Occipital lobe (tissue), 2 donors: ENCODE data around the gene PAK3.

GRCh38 chrX:110316634-110317048 lies 1.2 kb downstream of the AMMECR1 start:
- RAMPAGE, long total RNA: no peak

DNA sequence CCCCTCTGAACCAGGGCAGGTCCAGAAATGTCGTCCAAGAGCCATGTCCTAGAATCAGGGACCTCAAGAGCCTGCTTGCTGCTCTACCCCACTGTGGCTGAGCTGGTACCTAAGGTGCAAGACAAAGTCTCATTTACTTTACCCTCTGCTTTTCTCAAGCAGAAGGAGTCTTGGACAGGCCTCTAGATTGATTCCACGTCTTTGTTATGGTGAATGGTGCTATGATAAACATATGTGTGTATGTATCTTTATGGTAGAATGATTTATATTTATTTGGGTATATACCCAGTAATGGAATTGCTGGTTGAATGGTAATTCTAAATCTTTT lies 42.5 kb upstream of the TDGF1P3 start:
- RAMPAGE, long total RNA: no peak

DNA sequence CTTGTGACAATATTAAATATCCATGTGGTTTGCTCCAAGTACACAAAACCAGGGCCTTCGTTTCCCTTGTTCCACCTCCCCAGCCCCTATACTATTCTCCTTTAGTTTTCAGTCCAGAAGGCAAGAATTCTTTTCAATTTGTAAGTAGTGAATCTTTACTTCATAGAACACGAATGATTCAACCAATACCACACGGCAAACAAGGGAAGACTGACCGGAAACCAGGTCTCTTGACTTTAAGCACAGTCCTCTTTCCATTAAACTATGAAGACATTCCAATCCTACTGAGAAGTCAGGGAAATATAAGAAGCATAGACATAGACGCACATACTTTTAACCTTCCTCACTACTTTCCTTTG lies 9.2 kb downstream of the CHRDL1 start:
- RAMPAGE, long total RNA: no peak

GRCh38 chrX:111095673-111096440 lies at the start of gene PAK3:
PAK3 (plus strand) TSS chrX:111096191.
- RAMPAGE, long total RNA: no peak

DNA sequence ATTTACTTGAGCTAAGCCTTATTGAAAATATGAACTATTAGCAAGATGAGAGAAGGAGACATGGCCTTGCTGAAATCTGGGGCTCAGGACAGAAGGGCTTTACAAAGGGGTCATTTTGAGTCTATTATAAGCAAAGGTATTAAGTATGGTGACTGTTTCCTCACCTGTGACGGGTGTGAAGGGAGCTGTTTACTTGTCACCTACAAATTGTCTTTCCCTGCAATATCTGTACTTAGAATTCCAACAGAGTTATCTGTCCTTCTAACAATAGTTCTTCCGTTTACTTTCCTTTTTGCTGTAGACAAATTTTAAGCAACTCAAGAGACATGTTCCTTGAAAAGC lies 234.8 kb downstream of the LHFPL1 start:
- RAMPAGE, long total RNA: no peak

GRCh38 chrX:114040231-114040545 lies 543.7 kb upstream of the HTR2C start:
- RAMPAGE, long total RNA: no peak

DNA sequence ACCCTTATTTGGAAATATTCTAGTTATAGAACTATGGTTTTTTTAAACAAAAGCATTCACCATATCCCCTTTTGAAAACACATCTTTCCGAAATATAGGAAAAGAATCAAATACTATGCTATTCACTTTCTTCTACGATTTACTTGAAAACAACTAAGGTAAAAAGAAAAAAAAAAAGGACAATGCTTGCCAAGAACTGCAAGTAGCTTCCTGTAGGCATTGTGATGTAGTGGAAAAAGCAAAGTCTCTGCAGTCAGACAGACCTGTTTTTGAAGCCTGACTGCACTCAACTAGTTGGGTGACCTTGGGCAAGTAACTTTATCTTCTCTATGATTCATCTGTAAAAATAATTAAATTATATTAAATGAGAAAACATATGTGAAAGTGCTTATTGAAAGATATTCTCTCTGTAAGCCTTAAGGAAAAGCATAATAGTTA lies 100.4 kb upstream of the PLS3 start:
- RAMPAGE, long total RNA: no peak

DNA sequence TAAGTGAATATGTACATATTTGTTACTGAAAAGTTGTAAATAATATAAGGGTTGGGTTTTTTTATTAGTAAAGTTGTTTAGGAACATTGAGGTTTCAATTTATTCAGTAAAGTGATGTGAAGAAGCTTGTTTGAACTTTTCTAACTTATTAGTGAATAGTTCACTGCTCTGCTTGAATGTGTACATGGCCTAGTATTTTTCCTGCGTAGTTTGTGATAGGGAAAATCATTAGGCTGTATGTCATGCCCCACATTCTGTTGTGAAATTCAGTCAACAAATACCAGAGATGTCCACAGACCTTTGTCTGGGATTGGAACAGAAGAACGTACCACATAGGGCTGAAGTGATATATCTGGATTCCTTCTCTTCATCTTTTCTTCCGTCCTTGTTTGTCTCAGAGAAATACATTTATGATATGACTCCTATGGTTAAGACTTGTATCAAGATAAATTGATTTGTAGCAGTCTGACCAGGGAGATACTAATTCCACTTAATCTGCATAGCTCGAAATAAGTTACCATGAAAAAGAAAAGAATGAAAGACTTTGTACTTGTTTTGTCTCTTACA lies 88.8 kb upstream of the PLS3 start:
- RAMPAGE, long total RNA: no peak

GRCh38 chrX:115581433-115581830 lies 20.5 kb downstream of the PLS3 start:
- RAMPAGE, long total RNA: no peak

- RAMPAGE, long total RNA: no peak
Observed at GRCh38 chrX:115929037-115929833, 241.3 kb upstream of the AGTR2 start.

- RAMPAGE, long total RNA: no peak
Observed at GRCh38 chrX:115939868-115940319, 230.7 kb upstream of the AGTR2 start.

- RAMPAGE, long total RNA: no peak
Observed at GRCh38 chrX:115945889-115946681, 224.5 kb upstream of the AGTR2 start.

DNA sequence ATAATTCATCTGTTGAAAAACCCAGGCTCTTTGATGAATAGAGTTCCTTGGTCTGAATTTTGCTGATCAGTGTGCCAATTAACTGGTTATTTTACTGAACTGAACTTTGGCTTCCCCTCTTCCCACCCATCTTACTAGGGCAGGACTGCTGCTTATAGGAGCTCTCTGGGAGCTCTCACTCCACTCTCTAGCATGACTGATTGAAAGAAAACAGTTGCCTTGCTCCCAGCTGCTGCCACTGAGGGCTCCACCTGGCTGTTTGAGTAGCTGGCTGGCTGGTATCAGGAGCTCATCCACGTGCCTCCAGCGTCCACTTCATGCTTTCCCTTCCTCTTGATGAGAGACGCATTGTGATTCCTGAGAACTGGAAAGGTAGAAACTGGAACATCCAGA lies 73.0 kb upstream of the KLHL13 start:
- RAMPAGE, long total RNA: no peak

DNA sequence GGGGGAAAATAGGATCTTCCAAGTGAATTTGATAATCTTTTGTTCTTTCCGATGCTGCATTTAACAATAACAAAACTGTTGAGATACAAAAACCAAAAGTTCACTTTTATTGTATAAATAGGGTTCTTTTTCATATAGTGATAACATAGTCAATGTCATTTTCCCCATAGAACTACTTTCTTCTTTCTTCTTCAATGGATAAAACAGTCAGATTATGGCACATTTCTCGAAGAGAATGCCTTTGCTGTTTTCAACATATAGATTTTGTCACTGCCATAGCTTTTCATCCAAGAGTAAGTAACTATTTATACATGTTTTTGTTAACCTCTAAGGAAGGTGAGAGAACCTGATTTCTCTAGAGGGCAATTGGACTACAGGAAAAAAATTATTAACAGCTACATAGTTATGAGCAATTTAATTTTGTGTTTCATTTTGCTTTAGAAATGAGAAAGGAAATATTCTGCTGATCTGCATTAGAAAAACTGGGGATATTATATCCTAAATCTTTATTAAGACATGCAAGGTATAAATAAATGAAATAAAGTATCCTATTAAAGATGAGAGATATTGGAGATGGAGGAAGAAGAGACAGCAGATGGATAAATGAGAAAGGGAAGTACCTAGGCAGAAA lies 59.0 kb upstream of the DOCK11 start:
- RAMPAGE, long total RNA: no peak

GRCh38 chrX:118497461-118498014 lies 1.9 kb downstream of the DOCK11 start:
- RAMPAGE, long total RNA: no peak

DNA sequence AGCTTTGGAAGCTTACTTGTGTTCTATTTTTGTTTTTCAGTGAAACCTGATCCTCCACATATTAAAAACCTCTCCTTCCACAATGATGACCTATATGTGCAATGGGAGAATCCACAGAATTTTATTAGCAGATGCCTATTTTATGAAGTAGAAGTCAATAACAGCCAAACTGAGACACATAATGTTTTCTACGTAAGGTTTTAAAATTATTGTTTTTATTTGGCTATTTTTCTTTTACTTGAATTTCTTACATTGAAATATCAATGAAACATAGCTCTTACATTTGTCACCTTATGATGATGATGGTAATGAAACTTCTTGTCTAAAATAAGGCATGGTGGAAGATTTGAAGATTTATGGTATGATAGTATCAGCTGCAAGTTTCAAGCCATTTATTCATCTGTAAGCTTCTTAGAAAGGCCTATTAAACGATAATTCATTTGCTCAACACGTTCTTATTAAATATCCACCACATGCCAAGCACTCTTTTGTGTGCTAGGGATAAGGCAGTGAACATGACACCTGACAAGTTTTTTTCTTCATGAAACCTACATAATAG lies 33.8 kb downstream of the IL13RA1 start:
- RAMPAGE, long total RNA: no peak

DNA sequence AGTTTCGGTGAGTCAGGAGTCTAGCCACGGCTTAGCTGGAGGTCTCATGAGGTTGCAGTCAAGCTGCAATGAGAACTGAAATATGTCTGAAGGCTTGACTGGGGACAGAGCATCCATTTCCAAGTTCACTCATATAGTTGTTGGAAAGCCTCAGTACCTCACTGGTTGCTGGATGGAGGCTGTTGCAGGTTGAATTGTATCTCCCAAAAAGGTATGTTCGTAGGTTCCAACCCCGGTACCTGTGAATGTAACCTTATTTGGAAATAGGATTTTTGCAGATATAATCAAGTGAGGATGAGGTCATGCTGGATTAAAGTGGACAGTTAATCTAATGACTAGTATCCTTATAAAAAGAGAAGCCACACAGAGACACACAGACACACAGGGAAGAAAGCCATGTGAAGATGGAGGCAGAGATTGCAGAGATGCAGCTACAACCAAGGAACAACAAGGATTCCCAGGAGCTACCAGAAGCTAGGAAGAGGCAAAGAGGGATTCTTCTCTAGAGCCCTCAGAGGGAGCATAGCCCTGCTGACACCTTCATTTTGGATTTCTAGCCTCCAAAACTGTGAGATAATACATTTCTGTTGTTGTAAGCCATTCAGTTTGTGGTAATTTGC lies 41.0 kb downstream of the IL13RA1 start:
- RAMPAGE, long total RNA: no peak

DNA sequence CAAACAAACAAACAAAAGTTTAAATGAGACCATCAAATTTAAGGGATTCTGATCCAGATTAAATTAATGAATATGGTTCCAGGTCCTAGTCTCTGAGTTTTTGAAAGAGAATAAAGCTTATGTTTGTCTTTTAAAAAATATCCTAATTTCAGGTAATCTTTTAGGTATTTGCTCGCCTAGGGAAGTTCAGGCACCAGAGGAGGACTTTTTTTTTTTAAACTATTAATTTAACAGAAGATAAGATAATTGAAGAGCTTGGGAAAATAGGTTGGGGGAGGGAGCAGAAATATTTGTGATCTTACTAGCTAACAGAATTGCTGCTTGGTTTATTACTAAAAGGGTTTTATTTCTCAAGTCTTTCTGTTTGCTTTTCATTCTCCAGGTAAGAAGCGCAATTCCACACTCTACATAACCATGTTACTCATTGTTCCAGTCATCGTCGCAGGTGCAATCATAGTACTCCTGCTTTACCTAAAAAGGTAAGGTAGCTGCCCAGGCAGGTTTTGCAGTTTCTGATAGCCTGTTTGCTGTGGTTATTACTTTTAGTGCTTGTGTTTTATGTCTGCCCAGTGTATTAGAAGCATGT lies 46.2 kb downstream of the IL13RA1 start:
- RAMPAGE, long total RNA: no peak

- RAMPAGE, long total RNA: no peak
Observed at GRCh38 chrX:118871863-118872718, 48.5 kb downstream of the ZCCHC12 start.

GRCh38 chrX:119300560-119300759 lies 64.4 kb downstream of the PGRMC1 start:
- RAMPAGE, long total RNA: no peak